Measurements from ENCODE around the genes PFKFB1, FAM104B and NLRP2B.

DNA sequence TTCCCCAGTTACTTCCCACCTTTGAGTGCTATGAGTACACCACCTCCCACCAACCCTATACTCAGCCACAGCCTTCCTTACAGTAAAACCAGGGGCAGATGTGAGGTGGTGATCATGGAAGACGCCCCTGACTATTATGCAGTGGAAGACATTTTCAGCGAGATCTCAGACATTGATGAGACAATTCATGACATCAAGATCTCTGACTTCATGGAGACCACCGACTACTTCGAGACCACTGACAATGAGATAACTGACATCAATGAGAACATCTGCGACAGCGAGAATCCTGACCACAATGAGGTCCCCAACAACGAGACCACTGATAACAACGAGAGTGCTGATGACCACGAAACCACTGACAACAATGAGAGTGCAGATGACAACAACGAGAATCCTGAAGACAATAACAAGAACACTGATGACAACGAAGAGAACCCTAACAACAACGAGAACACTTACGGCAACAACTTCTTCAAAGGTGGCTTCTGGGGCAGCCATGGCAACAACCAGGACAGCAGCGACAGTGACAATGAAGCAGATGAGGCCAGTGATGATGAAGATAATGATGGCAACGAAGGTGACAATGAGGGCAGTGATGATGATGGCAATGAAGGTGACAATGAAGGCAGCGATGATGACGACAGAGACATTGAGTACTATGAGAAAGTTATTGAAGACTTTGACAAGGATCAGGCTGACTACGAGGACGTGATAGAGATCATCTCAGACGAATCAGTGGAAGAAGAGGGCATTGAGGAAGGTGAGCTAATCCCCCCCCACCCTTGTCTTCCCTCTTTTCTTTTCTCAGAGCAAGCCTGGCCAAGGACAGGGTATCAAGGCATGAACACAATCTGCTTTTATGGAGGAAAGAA lies 3.6 kb downstream of the TSPYL2 start:
- PRO-cap, 2 experiments: no peak in any of the 2 experiments
- RAMPAGE, long total RNA, 5 experiments: start-site peak on the plus strand in 1 of 5 experiments, centred at position 354 of the sequence, 47 reads per replicate

GRCh38 chrX:53088965-53089782 lies 4.8 kb upstream of the KANTR start:
- PRO-cap, 2 experiments: peak in 2 of 2 experiments; most common minus-strand start chrX:53089377 (in 1)
- RAMPAGE, long total RNA, 5 experiments: no peak in any of the 5 experiments

DNA sequence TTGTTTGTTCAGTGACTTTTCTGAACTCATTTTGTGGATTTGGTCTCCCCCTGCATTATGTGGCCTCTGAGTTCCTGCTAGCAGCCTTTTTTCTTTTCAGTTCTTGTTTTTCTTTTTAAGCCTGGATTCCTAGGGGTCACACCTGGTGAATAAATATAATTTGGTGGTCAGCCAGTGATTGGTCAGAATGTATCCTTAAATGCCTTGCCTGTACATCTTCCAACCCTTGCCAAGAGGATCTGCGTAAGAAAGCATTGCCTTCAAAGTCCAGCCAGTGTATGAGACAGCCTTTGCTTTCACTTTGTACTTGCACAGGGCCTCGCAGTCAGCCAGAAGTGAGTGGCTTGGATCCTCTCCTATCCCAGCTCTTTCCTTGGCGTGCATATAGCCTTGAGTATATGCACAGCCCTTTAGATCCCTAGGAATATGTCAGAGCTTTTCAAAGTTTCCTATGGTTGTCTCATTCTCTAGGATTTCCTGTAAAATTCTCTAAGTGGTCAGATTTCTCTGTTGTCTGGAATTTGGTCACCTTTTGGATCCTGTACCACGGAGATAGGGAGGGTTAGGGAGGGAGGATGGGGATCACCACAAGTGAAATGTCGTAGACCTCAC lies 22.2 kb downstream of the KANTR start:
- PRO-cap, 2 experiments: peak in 1 of 2 experiments; most common minus-strand start position 280 of the sequence (in 1)
- RAMPAGE, long total RNA, 5 experiments: no peak in any of the 5 experiments

- PRO-cap, 2 experiments: no peak in any of the 2 experiments
- RAMPAGE, long total RNA, 5 experiments: no peak in any of the 5 experiments
Observed at GRCh38 chrX:53214149-53214591, 10.8 kb downstream of the KDM5C start.

DNA sequence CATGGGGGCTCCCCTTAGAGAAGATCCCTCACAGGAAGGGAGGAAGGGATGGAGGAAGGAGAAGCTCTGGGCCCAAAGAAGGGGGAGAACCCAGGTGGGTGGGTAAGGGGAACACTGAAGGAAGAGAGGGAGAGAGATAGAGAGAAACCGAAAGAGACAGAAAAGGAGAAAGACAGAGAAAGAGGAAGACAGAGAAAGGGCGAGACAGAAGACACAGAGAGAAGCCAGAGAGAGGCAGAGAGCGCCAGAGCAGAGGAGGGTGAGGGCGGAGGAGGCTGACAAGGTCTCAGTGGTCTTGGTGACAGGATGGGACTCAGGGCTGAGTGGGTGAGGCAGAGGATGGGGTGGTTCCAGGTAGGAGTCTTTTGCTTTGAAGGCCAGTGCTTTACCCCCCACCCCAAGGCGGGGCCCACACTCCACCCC lies 40.9 kb downstream of the IQSEC2 start:
- PRO-cap, 2 experiments: no peak in any of the 2 experiments
- RAMPAGE, long total RNA, 5 experiments: no peak in any of the 5 experiments

GRCh38 chrX:53282237-53282835 lies 38.8 kb downstream of the IQSEC2 start:
- PRO-cap, 2 experiments: no peak in any of the 2 experiments
- RAMPAGE, long total RNA, 5 experiments: no peak in any of the 5 experiments

DNA sequence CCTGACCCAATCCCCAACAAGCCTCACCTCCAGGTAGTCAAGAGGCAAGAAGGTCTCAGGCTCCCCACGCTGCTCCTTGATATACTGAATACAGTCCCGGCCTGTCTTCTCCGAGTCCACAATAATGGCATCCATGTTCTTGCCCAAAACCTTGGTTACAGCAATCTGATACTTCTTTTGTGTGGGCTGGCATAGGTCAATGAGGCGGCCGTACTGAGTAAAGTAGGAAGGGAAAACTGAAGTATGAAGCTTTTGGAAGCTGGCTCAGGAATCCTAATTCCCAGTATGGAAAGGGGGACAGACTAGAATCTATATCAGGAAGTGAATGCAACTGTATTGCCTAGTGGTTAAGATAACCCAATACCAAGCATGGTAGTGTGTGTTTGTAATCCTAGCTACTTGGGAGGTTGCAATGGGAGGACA lies 16.7 kb downstream of the SMC1A start:
- PRO-cap, 2 experiments: no peak in any of the 2 experiments
- RAMPAGE, long total RNA, 5 experiments: no peak in any of the 5 experiments

DNA sequence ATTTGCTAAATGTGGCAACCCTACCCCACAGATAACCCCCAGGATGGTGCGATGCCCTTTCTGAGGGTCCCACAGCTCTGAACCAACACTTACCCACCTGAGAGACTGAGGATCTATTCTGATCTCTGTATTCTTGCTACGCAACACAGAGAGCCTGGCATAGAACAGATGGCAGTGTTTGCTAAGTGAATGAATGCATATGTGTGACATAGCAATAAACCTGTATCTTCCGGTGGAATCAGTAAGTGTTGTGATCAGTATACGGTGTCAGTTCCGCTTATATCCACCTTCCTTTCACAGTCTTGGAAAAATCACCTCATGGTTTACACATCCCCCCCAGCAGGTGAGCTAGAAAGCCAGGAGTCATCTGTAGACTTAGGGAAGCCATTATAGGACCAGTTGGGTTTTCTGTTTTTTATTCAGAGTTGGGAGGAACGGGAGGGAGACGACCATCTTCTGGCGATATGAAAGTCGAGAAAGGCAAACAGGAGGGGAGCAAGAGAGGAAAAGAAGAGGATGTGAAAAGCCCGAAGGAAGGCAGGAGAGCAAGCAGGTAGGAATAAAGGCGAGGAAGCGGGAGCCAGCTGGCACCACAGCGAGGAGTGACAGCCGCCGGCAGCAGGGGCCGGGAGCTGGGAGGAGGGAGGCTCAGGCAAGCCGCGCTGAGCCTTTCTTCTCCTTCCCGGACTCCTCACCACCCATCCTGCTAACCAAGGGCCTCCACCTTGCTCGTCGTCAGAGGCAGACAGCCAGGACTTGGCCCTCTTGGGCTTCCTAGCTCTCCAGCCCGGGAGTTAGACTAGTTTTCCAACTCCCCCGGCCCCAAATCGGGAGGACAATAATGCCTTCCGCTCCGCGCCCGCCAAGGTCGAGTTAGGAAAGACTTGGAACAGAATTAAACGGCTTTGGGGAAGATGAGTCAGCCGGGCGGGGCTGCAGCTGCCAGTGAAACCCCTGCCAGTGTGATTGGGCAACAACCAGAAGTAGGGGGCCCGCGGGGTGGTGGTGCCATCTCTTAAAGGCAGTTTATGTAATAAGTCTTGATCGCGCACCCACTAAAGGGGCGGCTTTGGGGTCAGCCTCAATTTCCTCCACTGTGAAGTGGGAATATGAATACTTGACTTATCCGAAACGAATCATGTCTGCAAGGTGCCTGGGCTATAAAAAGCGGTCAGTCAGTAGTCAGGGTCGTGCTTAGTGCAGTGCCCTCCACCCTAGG lies 6.3 kb upstream of the HSD17B10 start:
- PRO-cap, 2 experiments: peak in 1 of 2 experiments; most common plus-strand start position 976 of the sequence (in 1); most common minus-strand start position 870 of the sequence (in 1)
- RAMPAGE, long total RNA, 5 experiments: no peak in any of the 5 experiments

- PRO-cap, 2 experiments: no peak in any of the 2 experiments
- RAMPAGE, long total RNA, 5 experiments: no peak in any of the 5 experiments
Observed at GRCh38 chrX:54073116-54073479, 28.8 kb upstream of the PHF8 start.

DNA sequence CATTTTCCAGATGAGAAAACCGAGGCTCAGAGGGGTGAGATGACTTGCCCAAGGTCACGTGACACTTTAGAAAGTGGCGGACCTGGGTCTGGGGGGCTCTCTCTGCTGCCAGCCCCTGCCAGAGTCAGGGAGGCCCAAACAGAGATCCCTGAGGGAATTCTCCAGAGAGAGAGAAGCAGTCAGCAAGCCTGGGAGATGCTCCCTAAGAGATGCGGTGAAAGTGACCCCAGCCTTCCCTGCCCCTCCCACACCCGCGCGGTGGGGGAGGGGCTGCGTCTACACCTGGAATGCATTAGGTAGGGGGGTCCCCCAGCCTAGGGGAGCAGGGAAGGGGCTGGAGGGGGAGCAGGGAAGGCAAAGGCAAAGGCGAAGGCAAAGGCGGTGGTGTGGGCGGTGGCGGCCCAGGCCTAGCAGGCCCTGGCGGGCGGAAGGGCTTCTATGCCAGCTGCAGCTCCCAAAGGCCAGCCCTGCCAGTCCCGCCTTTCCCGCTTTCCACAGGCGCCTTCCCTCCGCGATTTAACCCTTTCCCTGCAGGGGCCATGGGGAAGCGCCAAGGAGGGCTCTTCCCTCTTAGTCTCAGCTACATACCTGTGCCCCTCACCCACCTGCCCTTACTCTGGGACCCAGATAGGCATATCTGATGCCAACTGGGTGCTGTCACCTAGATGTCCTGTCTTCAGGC lies 12.9 kb downstream of the FGD1 start:
- PRO-cap, 2 experiments: no peak in any of the 2 experiments
- RAMPAGE, long total RNA, 5 experiments: no peak in any of the 5 experiments

DNA sequence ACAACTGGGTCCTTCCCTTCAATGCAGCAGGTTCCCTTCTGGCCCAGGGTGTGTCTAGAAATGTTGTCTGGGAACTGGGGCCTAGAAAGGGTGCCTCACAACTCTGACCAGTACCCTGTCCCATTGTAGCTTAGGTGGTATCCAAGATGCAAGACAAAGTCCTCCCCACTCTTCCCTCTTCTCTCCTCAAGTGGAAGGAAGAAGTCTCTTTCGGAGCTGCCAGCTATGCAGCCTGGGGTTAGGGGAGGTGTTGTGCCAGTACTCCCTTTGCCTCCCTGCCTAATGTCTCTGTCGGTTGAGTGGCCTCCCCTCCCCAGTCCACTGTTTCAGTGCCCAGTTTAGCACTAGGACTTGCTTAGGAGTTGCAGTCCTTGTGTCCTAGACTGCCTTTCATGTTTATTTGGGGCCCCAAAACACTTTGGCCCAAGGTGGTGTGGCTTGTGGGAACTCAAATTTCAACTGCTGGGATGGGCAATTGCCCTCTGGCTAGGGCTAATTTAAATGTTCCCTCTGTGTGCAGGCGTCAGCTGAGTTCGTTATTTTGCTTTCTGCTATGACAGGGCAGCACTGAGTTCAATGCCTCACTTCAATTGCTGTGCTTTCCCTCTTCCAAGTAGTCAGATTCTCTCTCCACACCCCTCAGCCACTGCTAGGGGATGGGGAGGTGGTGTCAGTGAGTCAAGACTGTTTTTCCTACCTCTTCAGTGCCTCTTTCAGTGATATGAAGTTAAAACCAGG lies 51.3 kb downstream of the ITIH6 start:
- PRO-cap, 2 experiments: no peak in any of the 2 experiments
- RAMPAGE, long total RNA, 5 experiments: no peak in any of the 5 experiments

DNA sequence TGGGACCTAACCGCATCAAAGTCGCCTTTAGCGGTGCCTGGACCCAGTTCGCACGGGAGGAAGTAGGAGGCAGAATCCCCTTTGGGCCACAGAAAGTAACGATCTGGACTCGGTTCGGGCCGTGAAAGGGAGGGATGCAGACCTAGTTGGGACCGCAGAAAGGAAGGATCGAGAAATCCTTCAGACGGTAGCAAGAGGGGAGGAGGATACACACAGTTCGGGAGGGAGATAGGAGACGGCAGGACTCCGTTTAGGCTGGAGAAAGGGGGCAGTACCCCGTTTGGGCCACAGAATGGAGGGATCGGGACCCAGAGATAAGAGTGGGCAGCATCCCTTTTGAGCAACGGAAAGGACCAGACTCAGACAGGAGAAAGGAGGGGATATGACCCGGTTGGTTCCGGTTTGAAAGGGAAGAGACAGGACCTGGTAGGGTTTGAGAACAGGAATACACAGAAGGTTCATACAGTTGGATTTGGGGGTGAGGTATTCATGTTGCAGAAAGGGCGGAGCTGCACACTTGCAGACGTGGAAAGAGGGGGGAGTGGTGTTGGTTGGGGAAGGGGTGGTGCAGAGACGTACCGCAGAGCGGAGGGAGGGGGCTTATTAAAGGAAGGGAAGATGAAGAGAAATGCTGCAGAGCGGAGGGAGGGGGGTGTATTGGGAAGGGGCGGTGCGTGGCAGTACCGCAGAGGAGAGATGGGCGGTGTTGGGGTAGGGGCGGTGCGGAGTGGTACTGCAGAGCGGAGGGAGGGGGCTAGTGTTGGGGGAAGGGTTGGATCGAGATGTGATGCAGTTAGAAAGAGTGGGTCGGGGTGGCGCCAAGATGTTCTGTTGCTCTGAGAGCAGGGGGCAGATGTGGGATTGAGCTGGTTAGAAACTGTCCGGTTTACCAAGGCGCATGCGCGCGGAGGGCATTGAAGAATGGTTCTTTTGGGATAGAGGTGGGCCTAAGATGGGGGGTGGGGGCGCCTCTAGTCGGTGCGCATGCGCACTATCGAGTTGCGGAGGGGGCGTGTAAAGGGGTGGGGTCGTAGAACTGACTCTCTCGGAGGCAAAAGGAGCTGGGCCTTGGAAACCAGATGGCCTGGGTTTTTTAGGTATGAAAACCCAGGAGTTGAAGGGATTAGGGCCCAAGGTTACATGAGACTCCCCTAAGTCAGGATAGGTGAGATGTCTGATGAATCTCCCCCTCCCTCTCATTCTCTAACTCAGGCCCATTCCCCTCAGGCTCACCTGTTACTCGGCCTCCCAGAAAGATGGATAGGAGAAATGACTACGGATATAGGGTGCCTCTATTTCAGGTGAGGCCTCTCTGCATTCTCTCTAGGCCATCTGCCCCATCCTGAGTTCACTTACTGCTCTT lies 848 bp downstream of the TRO start:
- PRO-cap, 2 experiments: peak in 2 of 2 experiments; most common plus-strand start position 1,017 of the sequence (in 2); most common minus-strand start position 837 of the sequence (in 1)
- RAMPAGE, long total RNA, 5 experiments: no peak in any of the 5 experiments

- PRO-cap, 2 experiments: no peak in any of the 2 experiments
- RAMPAGE, long total RNA, 5 experiments: no peak in any of the 5 experiments
Observed at GRCh38 chrX:54993724-54994612, at the start of gene PFKFB1. Gene PFKFB1, minus strand, starts transcription at chrX:54994188.

- PRO-cap, 2 experiments: peak in 2 of 2 experiments; most common plus-strand start chrX:55161328 (in 2); most common minus-strand start chrX:55161104 (in 2)
- RAMPAGE, long total RNA, 5 experiments: start-site peak on the minus strand in 3 of 5 experiments, at chrX:55160992-55161197 at its widest, 15 to 656 reads per replicate
Observed at GRCh38 chrX:55160569-55161531, at the start of gene FAM104B. Gene FAM104B, minus strand, starts transcription at chrX:55161185.

GRCh38 chrX:55210813-55211432 lies 9.2 kb upstream of the PAGE5 start:
- PRO-cap, 2 experiments: no peak in any of the 2 experiments
- RAMPAGE, long total RNA, 5 experiments: no peak in any of the 5 experiments

- PRO-cap, 2 experiments: no peak in any of the 2 experiments
- RAMPAGE, long total RNA, 5 experiments: no peak in any of the 5 experiments
Observed at GRCh38 chrX:56562914-56563278, 531 bp upstream of the UBQLN2 start.

- PRO-cap, 2 experiments: no peak in any of the 2 experiments
- RAMPAGE, long total RNA, 5 experiments: no peak in any of the 5 experiments
Observed at GRCh38 chrX:56565146-56565886, 1.9 kb downstream of the UBQLN2 start.

GRCh38 chrX:56766829-56767118 lies 37.7 kb downstream of the NBDY start:
- PRO-cap, 2 experiments: no peak in any of the 2 experiments
- RAMPAGE, long total RNA, 5 experiments: no peak in any of the 5 experiments

- PRO-cap, 2 experiments: no peak in any of the 2 experiments
- RAMPAGE, long total RNA, 5 experiments: no peak in any of the 5 experiments
Observed at GRCh38 chrX:56782941-56784027, 54.2 kb downstream of the NBDY start.

DNA sequence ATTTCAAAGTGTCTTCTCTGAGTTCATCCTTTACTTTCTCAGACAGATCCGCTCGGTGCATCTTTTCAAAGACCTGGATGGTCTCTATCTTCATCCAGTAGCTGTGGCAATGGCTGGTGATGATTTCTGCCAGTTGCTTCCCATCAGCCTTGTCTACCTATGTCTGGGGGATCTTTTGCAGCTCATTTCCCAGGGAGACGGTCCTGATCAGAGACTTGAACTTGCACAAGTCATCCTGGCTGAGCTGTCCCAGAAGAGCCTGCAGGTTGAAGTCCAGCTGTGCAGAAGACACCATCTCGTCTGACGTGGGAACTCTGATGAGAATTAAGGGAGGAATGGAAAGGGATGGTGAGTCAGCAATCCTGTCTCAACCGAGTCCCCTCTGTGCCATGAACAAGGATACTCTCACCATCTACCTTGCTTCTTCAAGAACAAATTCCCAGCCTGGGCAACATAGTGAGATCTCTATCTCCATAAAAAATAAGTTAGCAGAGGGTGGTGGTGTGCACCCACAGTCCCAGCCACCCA lies at the start of gene NLRP2B:
NLRP2B (minus strand) TSS at position 295 of the 528 bp plus-strand sequence.
- PRO-cap, 2 experiments: no peak in any of the 2 experiments
- RAMPAGE, long total RNA, 5 experiments: no peak in any of the 5 experiments

Measured in thyroid gland (tissue), 7 donors.